Panc1 (cell line): ENCODE results near the genes MAP3K7CL and KRTAP20-3.

GRCh38 chr21:15885532-15886038 lies 155.8 kb downstream of the USP25 start:
- RRBS, 2 experiments = no CpG with 5 or more reads among the region's 5 CpGs

- RRBS, 2 experiments = no CpG with 5 or more reads among the region's 4 CpGs
Observed at GRCh38 chr21:16183661-16184074, 453.9 kb downstream of the USP25 start.

DNA sequence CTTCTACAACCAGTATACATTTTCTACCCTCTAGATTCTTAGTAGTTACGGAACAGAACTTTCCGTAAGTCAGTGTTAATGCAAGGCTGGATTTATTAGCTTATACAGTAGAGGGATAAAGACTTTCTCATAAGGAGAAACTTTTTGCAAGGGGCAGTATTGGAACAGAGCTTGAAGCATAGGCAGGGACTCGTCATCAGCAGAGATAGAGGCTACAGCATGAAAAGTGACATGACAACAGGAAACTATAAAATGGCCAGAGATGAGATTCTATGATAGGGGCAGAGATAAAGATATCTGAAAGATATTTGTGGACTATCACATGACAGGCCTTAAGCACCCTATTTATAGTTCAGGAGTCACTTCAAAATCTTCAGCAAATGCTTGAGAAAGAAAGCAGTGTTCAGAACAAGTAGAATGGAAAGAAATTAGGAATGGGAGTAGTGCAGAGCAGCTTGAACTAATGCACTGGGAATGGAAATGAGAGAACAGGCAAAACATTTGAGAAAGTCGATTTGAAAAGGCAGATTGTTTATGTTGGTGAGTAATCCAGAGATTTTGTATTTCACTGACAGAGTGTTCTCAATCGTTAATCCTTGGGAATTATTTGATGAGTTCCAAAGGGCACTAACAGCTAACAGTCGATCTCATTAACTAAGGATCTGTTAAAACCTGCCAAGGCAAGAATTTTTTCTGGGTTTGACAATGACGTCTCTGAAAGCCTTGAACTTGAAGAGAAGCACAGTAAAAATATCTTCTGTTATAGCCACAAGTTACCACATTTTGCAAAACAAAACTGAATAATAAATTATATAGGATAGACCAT lies 482.0 kb downstream of the USP25 start:
- RRBS, 2 experiments = no CpG with 5 or more reads among the region's 7 CpGs

- RRBS, 2 experiments = no CpG with 5 or more reads among the region's 1 CpG
Observed at GRCh38 chr21:17270208-17270544, 242.7 kb upstream of the CXADR start.

GRCh38 chr21:21199190-21199909 lies 201.1 kb downstream of the NCAM2 start:
- RRBS, 2 experiments = no CpG with 5 or more reads among the region's 5 CpGs

DNA sequence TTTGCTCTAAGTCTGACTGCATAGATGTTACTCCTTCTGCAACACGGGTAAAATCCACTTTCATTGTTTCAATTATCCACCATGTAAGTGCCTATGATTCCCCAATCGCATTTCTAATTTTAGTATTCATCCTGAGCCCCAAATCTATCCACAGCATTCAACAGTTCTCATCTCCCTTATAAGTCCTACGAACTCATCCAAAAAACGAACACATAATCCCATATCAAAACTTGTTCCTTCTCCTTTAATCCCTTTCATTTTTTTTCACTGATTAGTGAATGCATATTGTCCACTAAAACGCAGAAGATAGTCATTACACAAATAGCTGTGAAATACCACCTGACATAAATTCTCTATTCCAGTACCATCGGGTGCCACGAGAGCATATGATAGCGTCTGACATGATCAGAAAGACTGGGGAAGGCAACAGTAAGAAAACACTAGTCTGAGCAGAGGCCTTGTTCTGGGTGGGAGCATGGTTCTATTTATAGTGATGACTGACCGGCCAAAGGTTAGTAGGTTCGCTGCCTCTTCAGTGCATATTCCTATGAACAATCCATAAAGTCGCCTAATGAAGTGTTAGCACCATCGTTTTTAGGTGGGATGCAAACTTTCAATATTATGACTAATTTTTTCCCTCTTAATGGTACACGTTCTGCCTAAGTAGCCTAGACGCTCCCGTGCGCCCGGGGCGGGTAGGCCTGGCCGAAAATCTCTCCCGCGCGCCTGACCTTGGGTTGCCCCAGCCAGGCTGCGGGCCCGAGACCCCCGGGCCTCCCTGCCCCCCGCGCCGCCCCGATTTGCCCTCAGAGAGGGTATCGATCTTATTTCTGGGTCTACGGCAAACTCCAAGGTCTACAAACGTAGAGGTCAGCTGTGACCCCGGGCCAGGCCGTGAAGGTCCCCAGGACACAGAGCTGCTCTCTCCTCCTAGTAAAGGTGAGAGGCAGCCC lies 597 bp downstream of the ATP5PF start:
- RRBS, 2 experiments = under 1 to 5% methylated on average over 8 to 14 of the region's 34 CpGs

- RRBS, 2 experiments = no CpG with 5 or more reads among the region's 12 CpGs
Observed at GRCh38 chr21:25736109-25736685, 1.4 kb downstream of the GABPA start.

- RRBS, 2 experiments = no CpG with 5 or more reads among the region's 3 CpGs
Observed at GRCh38 chr21:25998129-25998630, 172.4 kb downstream of the APP start.

- RRBS, 2 experiments = no CpG with 5 or more reads among the region's 9 CpGs
Observed at GRCh38 chr21:26070948-26071607, 99.5 kb downstream of the APP start.

DNA sequence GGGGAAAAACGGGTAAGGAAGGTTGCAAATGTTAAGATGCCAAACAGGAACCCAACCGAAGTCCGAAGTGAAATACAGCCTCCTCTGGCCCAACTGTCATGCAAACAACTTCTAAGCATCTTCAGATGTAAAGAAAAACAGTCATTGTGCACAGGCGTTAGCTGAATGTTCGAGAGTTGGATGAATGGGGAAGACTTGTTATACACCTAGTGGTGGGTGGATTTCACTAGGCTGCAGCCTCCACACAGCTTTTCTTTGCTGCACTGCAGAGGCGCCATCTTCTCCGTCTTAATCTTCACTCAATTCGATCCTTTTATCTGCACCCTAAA lies 1.6 kb downstream of the APP start:
- RRBS, 2 experiments = no CpG with 5 or more reads among the region's 8 CpGs

DNA sequence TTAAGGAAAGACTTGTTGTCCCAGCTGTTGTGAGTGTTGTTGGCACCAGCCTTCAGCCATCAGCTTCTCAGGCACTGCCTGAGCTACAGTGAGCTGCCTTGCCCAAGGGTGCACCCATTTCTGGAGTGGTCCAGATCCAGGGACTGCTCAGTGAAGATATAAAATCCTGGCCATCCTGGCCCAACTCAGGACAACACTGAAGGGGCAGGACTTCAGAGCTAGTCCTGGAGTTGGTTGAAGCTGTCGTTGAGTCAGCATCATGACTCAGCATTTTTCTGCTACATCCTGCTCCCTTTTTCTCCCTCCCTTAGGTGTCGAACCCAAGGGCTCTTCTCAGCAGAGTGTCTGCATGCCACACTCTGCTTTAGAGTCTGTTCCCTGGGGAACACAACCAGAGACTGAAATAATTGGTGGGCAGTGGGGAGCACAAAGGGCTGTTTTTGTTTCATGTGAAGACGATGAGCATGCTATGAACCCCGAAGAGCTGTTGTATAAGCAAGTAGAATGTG lies 167.4 kb downstream of the CYYR1 start:
- RRBS, 2 experiments = no CpG with 5 or more reads among the region's 4 CpGs

DNA sequence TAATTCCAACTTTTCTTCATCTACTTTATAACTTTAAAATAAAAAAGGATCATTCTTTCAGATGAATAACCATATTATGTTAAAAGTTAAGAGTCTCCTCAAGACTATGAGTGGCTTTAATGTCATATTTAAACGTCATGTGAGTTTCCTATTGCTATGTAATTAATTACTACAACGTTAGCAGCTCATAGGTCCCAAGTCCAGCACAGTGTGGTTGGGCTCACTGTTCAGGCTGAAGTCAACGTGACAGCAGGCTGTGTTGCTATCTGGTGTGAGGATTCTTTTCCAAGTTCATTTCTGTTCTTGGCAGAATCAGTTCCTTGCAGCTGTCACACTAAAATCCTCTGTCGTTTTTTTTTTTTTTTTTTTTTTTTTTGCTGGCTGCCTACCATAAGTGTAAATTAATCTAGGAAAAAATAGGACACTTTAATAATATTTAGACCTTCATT lies 785.9 kb downstream of the N6AMT1 start:
- RRBS, 2 experiments = no CpG with 5 or more reads among the region's 4 CpGs

- RRBS, 2 experiments = no CpG with 5 or more reads among the region's 3 CpGs
Observed at GRCh38 chr21:28674450-28675226, 210.5 kb downstream of the N6AMT1 start.

GRCh38 chr21:28745409-28746222 lies 139.6 kb downstream of the N6AMT1 start:
- RRBS, 2 experiments = no CpG with 5 or more reads among the region's 12 CpGs

- RRBS, 2 experiments = no CpG with 5 or more reads among the region's 15 CpGs
Observed at GRCh38 chr21:29130075-29131186, at the start of gene MAP3K7CL. Gene MAP3K7CL, plus strand, starts transcription at chr21:29130644.

- RRBS, 2 experiments = no CpG with 5 or more reads among the region's 4 CpGs
Observed at GRCh38 chr21:29181713-29182061, 51.2 kb downstream of the MAP3K7CL start.

DNA sequence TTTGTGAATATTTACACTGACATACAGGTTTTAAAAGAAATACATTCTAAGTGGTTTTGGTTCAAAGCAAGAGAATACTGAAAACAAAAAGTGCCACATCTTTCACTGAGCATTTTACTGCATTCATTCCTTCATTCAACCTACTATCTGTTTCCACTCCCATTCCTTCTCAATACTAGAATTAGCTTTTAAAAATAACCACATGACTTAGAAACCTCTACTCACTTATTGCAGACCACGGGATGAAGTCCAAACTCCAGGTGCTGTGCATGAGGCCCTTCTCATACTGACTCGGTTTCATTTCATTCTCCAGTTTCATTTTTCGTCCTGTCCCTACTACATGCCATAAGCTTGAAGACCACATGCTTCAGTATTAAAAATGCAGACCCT lies 2.3 kb upstream of the BACH1 start:
- RRBS, 2 experiments = no CpG with 5 or more reads among the region's 3 CpGs

DNA sequence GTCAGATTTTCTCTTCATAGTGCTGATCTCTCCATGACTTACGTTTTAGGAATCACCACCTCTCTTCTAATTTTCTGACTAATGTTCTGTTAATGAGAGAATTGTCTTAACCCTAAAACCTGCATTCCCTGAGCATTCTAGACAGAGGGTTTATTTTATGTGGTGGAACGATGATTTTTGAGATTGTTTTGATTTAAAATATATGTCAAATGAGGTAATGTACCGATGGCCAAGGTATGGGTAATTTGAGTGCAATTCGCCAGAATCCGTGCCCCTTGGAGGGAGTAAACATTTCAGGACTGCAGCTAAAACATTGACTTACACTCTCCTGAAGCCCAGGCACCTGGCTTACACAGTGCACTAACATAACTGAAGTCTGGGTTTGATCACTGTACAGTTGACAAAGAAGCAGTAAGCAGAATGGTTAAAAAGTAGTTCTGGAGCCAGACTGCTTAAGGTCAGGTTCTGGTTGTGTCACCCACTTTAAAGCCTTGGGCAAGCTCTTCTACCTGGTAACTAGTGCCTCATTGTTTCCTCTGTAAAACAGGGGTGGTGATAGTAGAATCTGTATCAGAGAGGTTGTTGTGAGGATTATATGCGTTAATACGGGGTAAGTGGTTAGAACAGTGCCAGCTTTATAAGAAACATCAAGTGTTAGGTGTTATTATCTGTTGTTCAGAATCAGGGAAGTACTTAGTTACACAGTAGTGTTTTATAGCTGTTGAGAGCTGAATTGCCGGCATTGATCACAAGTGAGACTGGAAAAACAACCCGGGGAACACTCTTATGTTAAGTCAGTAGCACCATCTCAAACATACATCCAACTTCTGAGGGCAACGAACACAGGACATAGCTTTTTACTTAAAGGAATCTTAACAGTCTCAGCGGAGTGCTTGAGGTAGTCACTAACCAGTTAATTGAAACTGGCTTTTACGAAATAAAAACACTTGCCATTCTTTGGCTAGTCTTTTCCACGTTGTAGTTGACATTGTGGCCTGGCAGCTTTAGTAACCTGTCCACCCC lies 3.6 kb downstream of the BACH1 start:
- RRBS, 2 experiments = no CpG with 5 or more reads among the region's 13 CpGs

GRCh38 chr21:29310383-29311333 lies 11.9 kb downstream of the BACH1 start:
- RRBS, 2 experiments = no CpG with 5 or more reads among the region's 6 CpGs

- RRBS, 2 experiments = no CpG with 5 or more reads among the region's 3 CpGs
Observed at GRCh38 chr21:30642516-30642947, at the start of gene KRTAP20-3. Gene KRTAP20-3, plus strand, starts transcription at chr21:30642864.